Duodenum (tissue), 1 donor: ENCODE results near the genes TMEM141, CCDC183, MAMDC4, TRAF2, PTGDS and MAN1B1.

DNA sequence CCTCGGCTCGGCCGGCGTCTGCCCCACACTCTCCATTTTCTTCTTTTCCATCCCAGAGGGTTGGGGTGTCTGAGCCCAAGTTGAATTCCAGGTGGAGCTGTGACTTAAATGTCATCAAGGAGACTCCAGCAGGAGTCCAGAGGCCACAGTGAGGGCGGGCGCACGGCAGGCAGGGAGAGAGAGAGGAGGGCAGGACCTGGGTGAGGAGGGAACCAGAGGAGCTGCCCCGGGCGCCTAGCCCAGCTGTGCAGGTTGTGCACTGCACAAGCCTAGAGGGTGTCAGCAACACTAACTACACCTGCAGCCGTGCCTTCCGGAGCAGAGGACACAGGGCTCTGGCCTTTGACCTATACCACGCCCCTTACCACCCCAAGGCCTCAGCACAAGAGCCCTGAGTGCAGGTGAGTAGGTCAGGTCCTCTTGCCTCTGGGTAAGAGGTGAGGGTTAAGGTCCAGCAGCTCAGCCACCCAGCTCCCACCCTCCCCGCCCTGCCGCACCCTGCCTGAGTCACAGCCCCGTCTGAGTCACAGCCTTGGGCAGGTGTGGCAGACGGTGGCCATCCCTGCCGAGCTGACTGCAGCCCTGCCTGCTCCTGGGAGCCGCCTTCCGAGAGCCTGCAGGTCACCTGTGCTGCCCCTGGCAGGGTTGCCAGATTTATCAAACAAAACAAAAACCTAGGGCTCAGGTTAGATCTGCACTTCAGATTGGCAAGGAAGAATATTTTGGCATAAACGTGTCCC is 6.4 kb upstream of the AGPAT2 start:
- PRO-cap: bidirectional peak, plus-strand start at position 215 of the sequence, minus-strand start outside the sequence; bidirectional peak, plus-strand start at position 548 of the sequence, minus-strand start at position 287 of the sequence

DNA sequence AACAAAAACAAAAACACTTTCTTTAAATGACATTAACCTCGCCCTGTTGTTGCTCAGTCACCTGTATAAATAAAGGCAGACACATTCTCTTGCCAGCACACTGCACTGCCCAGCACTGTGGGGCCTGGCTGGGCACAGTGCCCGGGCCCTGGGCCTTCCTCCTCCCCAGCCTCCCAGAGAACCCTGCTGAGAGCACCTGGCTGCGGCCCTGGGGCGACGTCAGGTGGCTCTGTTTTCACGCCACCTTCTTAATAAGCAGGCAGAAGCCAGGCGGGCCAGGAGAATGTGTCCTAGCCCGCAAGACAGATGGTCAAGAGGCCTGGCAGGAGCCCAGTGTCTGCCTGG is 8.1 kb upstream of the AGPAT2 start:
- PRO-cap: bidirectional peak, plus-strand start at position 199 of the sequence, minus-strand start at position 67 of the sequence

GRCh38 chr9:136704829-136705162 is 7.6 kb upstream of the DIPK1B start:
- PRO-cap: unidirectional peak, minus-strand start at chr9:136704912

GRCh38 chr9:136741727-136742337 is 908 bp downstream of the LCN10 start:
- PRO-cap: no peak

GRCh38 chr9:136764915-136765506 is 693 bp upstream of the LCN15 start:
- PRO-cap: no peak

DNA sequence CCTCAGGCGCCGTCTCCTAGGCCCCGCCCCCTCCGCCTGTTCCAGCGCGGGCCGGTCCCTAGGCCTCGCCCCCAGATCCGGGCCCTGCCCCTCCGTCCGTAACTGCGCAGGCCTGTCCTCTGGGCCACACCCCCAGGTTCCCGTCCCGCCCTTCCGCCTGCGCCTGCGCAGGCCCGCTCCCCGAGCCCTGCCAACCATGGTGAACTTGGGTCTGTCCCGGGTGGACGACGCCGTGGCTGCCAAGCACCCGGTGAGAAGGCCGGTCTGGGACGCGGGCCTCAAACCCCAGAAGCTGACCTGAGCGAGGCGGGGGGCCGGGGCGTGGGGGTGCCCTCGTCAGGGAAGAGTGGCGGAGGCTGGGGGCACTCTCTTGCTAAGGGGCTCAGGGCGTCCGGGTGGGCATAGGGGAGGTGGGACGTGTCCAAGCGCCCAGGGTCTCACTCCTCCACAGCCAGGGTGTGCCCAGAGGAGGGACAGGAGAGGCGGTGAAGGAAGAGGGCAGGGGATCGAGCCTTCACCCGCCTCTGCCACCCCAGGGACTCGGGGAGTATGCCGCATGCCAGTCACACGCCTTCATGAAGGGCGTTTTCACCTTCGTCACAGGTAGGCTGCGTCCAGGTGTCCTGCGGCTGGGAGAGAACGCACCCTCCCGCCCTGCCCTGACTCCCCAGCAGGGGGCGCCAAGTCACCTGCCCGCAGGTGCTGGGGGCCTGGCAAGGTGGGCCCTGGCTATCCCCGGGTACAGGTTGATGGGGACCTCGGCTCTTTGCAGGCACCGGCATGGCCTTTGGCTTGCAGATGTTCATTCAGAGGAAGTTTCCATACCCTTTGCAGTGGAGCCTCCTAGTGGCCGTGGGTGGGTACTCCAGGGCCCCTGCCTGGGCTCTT is at the start of gene TMEM141:
Gene TMEM141, plus strand, starts transcription at position 170 of the 888 bp plus-strand sequence.
- PRO-cap: bidirectional peak, plus-strand start at position 197 of the sequence, minus-strand start outside the sequence; bidirectional peak, plus-strand start at position 623 of the sequence, minus-strand start at position 577 of the sequence

GRCh38 chr9:136795572-136796659 is at the start of gene CCDC183:
Gene CCDC183 (plus strand): TSS chr9:136796338.
- PRO-cap: no peak

DNA sequence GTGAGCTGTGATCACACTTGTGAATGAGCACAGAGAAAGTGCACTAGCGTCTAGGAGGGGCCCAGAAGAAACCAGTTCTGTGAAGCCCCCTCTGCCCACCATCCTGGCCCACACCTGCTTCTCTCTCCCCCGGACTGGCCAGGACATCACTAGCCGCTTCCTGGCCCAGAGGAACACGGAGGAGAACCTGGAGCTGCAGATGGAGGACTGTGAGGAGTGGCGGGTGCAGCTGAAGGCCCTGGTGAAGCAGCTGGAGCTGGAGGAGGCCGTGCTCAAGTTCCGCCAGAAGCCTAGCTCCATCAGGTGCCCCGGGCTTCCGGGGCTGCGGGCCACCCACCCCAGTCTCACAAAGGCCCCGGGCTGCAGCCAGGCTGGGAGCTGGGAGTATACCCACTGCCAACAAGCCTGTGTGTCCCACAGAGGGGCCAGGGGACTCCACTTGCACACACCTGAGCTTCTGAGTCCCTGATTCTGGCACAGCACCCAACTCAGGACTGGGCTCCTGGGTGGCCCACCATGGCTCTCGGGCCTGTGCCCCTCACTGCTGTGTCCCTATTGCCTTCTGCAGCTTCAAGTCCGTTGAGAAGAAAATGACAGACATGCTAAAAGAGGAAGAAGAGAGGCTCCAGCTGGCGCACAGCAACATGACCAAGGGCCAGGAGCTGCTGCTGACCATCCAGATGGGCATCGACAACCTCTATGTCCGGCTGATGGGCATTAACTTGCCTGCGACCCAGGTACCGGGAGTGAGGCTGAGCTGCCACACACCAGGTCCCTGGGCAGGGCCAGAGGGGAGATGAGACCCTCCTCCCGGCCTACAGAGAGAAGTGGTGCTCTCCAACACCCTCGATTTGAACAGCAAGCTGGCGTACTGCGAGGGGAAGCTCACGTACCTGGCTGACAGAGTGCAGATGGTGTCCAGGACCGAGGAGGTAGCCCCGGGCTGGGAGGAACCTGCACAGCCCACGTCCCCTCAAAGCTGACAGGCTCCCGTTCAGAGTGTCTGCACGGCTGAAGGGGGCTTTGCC is 1.5 kb upstream of the RABL6 start:
- PRO-cap: no peak

DNA sequence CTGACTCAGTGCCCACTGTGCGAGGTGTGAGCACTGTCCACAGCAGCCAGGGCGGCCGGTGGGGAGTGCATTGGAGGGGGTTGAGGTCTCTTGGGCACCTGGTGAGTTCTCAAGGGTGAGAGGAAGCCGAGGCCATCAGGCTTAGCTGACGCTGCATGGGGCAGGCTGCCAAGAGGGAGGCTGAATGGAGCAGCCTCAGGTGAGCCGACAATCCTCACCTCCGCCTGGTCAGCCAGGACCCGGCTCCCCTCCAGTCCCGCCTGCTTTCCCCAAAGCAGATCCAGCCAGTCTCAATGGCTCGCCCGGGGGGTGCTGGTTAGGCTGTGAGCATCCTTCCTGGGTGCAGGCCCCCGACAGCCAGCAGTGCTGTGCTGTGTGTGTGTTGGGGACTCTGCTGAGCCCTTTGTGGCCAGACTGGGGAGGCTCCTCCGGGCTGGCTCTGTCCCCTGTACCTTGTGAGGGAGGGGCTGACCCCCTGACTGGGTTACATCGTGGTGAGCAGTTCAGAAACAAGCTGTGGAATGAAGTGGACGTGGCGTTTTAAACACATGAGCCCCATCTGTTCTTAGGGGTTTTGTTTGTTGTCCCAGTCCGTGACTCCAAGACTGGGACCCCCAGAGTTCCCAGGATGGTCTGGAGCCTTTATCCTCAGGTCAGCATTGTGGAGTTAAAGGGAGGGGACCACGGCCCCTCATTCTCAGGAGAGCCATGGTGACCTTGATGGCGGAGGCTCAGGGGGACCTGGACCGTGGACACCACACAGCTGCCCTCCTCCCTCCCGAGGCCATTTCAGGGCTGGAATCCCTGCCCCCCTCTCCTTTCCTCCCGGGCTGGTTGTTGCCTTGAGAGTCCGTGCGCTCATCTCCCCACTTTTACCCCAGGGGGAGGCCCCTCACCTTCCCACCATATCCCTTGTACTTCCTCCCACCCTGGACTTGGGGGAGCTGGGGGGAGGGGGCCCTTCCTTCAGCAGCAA is 14.8 kb upstream of the AJM1 start:
- PRO-cap: no peak

DNA sequence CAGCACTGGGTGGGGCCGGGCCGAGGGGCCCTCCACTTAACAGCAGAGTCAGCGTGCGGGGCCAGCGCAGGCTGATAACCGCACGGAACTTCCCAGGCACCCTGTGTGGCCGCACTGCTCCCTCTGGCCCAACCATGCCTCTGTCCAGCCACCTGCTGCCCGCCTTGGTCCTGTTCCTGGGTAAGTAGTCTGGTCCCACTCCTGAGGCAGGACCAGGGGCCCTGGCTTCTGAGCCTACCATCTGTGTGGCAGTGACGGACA is at the start of gene MAMDC4:
Gene MAMDC4, plus strand, starts transcription at position 64 of the 261 bp plus-strand sequence.
- PRO-cap: no peak

DNA sequence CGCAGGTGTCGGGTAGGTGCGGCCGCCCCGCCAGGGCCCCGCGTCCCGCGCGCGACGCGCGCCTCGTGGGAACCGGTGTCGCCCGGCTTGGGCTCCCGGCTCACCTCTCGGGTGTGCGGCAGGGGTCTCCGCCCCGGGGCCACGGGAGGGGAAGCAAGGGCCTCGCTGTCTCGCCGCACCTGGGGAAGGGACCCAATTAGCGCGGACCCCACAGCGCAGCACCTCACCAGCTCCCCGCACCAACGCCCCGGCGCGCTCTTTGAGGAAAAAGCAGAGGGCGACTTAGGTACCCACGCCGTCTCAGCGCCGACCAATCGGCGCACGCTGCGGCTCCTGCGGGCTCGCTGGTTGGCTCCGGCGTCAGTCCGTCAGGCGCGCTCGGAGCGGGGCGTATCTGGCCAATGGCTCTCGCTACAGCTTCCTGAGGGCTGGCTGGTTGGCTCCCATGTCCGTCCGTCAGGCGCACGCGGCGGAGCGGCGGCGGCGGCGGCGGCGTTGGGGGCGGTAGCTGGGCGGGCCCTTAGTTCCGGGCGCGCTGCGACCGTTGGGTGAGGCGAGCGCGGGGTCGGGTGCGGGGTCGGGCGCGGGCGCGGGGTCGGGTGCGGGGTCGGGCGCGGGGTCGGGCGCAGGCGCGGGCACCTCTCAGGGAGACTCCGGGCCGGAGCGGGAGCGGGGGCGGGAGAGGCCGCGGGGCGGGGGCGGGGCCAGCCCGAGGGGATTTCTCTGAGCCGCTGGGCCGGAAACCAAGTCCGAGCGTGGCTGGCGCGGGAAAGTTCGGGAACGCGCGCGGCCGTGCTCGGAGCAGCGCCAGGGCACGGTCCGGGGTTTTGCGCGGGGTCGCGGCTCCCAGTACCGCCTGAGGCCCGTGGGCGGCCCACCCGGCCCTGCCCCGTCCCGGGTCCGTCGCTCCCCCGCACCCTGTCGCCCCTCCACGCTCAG is at the start of gene TRAF2:
Gene TRAF2, plus strand, starts transcription at position 523 of the 939 bp plus-strand sequence.
- PRO-cap: bidirectional peak, plus-strand start at position 523 of the sequence, minus-strand start at position 237 of the sequence; unidirectional peak, plus-strand start at position 746 of the sequence

DNA sequence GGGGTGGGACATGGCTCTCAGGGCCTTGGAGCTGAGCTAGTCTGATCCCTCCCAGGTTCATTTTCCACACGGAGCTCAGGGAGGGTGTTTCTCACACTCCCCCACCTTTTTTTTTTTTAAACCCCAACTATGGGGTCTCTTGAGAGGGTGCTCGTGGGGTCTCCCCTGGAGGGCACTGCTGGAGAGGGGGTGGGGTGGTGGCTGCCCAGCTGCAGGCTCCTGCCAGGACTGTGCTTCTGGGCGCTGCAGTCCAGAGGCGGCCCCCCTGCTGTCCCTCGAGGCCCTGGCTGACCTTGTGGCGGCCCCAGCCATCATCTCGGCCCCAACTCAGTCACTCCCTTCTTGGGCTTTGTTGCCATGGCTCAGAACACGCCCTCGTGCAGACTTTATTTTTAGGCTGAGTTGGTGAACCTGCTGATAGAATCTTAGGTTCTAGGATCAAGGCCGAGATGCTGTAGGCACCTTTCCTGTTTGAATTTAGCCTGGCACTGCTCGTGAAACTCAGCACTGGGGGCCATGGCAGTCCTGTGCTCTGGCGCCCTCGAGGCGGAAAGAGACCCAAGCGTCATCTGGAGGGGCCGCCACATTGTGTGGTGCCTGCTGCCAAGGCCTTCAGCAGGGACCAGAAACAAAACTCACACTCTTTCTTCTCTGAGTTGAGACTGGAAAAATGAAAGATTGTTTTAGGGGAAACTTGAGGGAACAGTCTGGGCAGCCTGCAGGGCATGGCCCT is 22.8 kb downstream of the FBXW5 start:
- PRO-cap: no peak

DNA sequence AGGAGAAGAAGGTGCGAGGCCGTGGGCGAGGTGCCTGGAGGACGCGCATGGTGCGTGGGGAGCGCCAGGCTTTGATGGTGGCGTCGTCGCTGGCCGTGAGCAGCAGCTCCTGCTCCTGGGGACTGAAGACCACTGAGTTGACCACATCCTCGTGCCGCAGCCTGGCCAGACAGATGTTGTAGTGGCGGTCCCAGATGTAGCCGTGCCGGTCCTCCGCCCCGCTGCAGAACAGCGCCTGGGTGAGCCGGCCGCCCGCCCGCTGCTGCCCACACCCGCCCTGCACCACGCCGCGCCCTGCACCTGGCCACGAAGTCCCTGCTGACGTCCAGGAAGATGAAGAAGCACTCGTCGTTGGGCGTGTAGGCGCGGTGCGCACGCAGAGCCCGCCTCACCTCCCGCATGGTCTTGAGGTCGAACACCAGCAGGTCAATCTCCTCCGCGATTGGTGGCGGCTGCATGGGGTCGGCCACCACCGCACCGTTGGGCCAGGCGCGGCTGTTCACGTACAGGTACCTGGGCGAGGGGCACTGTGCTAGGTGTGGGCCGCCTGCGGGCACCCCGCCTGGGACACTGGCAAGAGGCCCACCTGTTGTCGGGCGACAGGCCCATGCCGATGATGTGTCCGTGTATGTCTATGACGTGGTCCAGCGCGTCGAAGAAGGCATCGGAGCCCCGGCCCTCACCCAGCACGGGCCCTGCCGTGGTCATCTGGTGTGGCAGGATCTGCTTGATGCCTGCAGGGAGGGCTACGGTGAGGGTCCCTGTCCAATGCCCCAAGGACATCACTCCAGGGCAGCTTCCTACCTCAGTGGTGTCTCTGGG is 3.4 kb downstream of the FBXW5 start:
- PRO-cap: no peak

GRCh38 chr9:136950319-136951103 is 1.6 kb upstream of the LCN12 start:
- PRO-cap: no peak

DNA sequence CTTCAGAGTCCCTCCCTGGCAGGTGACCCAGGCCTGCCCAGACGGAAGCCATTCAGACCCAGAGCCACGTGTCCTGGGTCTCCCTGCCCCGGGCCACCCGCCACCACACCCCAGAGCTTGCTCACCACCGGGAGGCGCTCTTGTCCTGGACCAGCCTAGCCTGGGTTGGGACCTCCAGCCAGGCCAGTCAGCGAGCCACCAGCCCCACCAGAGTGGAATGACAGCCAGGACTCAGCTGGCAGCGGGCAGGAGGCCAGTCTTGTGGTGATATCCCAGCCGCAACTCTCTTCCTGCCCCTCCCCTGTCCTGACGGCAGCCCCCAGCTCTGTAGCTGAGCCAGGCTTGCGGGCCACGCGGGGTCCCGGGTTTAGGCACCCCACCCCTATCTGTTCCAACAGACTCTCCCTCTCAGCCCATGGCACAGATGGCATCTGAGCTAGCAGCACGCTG is 1.6 kb upstream of the PTGDS start:
- PRO-cap: no peak

- PRO-cap: no peak
Measured at GRCh38 chr9:136977116-136977915, at the start of gene PTGDS. Gene PTGDS (plus strand): TSS chr9:136977504.

- PRO-cap: no peak
Measured at GRCh38 chr9:137029865-137030850, 1.7 kb downstream of the FUT7 start.

DNA sequence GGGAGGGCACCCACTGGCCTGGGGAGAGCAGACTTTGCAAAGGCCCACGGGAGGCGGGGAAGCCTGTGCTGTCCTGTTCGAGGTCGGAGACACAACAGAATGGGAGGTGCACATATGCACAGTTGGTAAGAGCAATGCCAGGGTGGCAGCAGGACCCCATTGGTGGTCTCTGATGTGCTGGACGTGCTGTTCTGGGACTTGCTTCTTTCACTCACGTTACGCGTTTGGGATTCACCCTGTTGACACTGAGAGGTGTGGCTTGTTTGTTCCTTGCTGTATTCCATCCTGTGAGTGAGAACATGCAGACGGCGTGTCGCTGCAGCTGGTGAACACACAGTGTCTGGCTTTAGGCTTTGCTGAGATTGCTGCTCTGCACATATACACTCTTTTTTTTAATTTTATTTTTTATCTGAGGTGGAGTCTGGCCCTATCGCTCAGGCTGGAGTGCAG is 3.2 kb upstream of the ENTPD2 start:
- PRO-cap: no peak

GRCh38 chr9:137062107-137063037 is 8.0 kb downstream of the SAPCD2 start:
- PRO-cap: no peak

DNA sequence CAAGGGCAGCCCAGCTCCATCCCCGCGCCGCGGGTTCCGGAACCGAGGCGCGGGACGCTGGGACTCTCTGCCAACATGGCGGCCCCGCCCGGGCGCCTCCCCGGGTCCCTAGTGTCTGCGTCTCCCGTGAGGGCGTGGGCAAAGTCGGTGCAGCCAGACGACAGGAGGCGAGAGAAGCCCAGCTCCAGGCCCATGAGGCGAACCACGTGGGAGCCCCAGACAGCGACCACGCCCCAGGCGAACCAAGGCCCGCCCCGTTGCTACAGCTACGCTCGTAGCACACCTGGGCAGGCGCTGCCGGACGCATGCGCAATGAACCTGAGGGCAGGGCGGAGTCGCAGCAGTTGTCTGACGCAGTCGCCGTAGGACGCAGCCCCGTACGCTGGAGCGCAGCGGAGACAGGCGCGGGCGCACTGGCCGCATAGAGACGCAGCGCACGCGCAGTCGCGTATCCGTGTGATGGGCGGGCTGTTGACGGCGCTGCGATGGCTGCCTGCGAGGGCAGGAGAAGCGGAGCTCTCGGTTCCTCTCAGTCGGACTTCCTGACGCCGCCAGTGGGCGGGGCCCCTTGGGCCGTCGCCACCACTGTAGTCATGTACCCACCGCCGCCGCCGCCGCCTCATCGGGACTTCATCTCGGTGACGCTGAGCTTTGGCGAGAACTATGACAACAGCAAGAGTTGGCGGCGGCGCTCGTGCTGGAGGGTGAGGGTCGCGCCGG is at the start of gene MAN1B1:
Gene MAN1B1, plus strand, starts transcription at position 471 of the 720 bp plus-strand sequence.
- PRO-cap: bidirectional peak, plus-strand start at position 471 of the sequence, minus-strand start at position 99 of the sequence